ENCODE data around the genes KCNH6 and FTSJ3.

GRCh38 chr17:61237408-61237804 is 162.2 kb upstream of the TBX2 start:
- PRO-cap: no peak

DNA sequence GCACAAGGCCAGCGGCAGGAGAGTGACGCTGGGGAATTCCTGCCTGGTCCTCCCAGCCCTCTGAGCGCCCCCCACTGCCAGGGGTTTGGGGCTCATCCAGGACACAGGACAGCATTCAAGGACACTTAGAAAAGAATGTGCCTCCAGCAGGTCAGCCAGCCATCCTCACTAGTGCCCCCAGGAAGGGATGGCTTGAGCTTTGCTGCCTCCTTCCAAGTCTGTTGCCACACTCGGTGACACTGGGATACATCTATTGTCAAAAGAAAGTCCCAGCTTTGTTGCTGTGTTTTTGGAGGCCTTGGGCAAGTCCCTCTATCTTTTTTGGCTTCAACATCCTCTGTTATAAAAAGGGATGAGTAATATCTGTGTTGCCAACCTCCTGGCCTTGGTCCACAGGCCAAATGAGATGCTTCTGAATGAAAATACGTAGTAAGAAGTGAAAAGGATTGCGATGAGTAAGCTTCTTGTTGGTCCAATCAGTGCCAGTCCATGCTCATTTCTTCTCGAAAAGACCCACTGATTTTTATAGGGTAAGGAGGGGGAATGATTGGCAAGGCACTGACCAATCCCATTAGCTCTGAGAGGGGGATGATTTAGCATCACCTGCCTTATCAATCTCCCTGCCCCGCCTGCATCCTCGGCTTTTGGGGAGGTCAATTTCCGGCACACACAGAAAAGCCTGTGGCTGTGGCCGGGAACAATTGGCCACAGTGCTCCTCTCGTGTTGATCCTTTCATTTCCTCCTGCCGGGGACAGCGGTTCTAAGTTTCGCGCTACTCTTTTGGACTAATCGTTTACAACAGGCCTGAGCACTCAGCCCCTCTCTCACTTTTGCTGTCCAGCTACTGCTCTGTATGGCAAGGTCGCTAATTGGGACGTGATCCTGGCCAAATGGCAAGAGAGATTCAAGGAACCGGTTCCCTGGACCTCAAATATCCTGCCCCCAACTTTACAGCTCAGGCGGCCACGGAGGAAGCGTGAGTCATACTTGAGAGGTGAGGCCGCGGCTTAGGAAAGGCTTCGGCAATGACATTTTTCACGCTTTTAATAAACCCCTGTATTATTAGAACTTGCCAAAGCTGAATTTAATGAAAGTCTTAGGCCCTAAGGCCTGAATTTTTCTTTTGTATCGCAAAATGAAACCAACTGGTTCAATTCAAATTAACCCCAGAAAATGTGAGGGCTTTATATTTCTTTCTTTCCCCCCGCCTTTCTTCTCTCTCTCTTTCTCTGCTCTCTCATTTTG is 43.0 kb downstream of the TBX4 start:
- PRO-cap: no peak

DNA sequence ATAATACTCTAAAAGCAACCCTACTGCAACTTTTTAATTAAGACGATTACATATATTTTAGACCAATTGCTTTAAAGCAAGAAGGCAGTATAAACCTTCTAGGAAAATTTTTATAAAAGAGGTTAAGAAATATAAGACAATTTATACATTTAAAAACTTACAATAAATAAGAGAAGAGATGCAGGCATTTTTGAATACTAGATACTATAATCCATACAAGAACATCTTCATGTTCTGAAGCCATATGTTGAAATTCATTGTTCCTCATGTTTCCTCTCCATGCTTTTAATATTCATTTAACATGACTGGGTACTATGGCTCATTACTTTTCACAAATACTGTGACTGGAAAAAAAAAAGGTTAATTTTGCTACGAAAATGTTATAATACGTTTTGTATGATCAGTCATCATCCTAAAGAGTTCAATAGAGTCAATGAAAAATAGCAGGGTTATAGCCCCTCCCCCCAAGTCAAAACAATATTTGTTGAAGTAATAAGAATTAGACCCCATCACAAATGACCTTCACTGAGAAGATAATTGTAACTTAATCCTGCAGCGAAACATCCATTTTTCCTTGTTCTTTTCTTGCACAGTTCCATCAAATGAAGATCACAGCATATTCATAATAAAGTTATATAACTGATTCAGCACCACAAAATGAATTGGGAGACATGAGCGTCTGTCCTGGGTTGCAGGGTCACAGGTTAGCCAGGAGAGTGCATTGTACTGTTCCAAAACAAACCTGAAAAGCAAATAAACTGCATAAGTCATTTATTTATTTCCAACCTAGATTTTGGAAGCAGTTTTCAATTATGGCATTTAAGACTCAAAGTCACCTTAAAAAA is 18.3 kb upstream of the INTS2 start:
- PRO-cap: no peak

DNA sequence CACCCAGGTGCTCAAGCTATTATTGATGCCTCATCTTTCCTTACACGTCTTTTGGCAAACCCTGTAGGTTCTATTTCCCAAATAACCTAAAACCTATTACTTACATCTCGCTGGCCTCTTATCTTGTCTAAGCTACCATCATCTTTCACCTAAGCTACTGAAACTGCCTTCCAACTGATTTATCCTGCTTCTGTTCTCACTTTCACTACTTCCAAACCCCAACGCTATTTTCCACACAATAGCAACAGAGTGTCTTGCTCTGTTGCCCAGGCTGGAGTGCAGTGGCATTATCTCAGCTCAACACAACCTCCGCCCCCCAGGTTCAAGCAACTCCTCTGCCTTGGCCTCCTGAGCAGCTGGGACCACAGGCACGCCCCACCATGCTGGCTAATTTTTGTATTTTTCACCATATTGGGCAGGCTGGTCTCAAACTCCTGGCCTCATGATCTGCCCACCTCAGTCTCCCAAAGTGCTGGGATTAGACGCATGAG is 52.8 kb upstream of the INTS2 start:
- PRO-cap: no peak

- PRO-cap: no peak
Measured at GRCh38 chr17:62470746-62471228, 7.8 kb upstream of the TLK2 start.

GRCh38 chr17:62559837-62560234 is 67.6 kb upstream of the MRC2 start:
- PRO-cap: no peak

DNA sequence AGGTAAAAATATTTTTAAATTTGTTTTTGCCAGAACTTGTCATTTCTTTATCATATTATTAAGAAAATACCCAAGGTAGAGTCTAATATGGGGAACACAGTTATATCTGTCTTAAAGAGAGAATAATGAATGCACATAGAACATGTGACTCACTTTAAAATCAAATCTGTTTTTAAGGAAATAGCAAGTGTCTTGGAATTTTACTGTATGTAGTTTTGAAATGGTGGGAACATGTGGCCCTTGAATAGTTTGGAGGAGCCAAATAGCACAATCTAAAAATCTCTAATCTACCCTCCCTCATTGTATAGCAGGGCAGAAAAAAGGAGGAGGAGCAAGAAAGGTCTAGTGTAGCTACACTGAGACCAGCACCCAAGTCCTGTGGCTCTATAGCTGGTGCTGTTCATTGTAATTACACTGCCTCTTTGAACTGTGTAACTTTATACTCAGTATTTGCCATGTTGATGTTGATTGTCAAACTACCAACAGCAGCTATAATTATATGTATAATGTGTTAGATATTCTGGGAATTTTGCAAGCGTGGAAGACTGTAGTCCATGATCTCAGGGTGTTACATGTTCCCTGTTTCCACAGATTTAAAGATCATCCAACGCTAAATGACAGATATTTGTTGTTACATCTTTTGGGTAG is 47.8 kb upstream of the MRC2 start:
- PRO-cap: no peak

DNA sequence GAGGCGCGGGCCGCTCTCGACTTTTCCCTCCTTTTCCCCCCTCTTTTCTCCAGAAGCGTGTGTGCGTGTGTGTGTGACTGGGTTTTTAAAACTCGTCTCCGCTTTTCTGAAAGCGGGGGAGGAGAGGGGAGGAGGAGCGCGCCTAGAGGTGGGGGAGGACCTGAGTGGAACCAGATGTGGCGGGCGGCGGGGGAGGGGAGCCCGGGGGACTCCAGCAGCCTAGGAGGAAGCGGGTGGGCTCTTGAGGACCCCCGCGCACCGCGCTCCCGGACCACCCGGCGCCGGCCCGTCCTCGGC is 450 bp downstream of the MRC2 start:
- PRO-cap: no peak

DNA sequence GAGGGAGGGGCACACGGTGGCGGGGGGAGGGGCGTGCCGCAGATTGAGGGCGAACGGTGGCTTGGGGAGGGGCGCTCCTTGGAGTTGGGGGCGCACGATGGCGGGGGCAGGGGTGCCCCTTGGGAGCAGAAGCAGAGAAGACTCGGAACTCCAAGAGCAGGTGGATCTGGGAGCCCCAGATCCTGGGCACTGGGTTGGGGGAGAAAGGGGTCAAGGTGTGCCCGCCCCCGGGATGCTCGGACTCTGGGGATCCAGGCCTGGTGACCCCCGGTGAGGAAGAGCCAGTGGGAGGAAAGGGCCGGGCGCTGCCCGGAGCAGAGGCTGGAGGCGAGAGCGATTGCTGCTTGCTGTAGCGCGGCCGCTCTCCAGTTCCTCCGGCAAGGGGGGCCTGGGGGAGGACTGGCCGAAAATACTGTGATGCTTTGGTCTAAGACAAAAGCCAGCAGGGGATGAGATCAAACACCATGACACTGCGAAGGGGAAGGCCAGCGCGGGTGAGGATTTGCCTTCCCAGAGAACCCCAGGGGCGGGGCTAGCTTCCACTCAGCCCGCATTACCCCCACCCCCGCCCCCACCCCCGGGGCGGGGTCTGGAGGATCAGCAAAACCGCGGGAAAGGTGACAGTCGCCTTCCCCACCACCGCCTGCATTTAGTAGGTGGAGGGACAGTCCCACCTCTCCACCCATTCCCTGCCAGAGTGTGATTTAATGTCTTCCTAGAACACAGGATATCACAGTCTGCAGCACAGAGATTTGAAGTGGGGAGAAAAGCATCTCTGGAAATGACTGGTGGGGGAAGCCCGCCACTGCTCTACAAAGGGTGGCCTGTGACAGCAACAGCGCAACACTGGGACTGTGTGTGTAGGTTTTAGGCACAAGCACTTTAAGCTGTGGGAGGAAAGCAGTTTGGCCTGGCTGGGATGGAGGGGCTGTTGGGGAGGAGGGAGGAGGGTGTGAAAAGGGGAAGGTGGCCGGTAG is 25.6 kb downstream of the MRC2 start:
- PRO-cap: no peak

DNA sequence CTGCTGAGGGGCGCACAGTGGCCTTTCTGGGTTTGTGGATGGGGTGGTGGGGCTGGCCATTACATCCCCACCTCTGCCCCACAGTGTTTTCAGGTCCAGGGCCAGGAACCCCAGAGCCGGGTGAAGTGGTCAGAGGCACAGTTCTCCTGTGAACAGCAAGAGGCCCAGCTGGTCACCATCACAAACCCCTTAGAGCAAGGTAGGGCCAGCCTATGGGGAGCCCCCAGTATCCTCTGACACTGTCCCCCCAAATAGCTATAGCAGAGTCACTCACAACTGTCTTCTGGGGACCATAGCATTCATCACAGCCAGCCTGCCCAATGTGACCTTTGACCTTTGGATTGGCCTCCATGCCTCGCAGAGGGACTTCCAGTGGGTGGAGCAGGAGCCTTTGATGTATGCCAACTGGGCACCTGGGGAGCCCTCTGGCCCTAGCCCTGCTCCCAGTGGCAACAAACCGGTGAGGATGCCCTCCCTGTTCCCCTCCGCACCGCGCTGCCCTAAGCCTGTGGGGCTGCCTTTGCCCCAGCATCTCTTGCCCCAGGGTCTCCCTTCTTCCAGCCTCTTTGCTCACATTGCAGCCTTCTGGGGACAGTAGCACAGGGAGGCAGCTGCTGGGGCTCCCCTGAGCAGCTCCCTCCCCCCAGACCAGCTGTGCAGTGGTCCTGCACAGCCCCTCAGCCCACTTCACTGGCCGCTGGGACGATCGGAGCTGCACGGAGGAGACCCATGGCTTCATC is 60.9 kb downstream of the MRC2 start:
- PRO-cap: no peak

- PRO-cap: no peak
Measured at GRCh38 chr17:63419726-63420458, 26.2 kb downstream of the CYB561 start.

- PRO-cap: unidirectional peak, plus-strand start at chr17:63523358
Measured at GRCh38 chr17:63522893-63523658, at the start of gene KCNH6. TSS of gene KCNH6 (plus strand) at chr17:63523358.

- PRO-cap: no peak
Measured at GRCh38 chr17:63597508-63597850, 3.2 kb upstream of the TACO1 start.

DNA sequence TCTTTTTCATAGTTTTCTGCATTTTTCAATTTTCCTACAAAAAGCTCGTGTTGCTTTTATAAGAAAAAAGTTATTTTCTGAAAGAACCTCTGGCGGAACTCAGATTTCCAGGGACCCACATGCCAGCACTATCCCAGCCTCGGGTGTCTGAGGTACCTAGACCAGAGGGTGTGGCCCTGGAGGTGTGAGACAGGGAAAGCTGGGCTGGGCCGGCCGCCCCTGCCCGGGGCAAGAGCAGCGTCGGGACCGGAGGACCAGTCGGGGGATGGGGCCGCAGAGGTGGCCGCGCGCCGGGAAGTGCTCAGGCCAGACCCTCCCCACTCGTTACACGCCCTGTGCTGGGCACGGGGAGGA is 802 bp upstream of the MAP3K3 start:
- PRO-cap: unidirectional peak, plus-strand start at position 257 of the sequence

DNA sequence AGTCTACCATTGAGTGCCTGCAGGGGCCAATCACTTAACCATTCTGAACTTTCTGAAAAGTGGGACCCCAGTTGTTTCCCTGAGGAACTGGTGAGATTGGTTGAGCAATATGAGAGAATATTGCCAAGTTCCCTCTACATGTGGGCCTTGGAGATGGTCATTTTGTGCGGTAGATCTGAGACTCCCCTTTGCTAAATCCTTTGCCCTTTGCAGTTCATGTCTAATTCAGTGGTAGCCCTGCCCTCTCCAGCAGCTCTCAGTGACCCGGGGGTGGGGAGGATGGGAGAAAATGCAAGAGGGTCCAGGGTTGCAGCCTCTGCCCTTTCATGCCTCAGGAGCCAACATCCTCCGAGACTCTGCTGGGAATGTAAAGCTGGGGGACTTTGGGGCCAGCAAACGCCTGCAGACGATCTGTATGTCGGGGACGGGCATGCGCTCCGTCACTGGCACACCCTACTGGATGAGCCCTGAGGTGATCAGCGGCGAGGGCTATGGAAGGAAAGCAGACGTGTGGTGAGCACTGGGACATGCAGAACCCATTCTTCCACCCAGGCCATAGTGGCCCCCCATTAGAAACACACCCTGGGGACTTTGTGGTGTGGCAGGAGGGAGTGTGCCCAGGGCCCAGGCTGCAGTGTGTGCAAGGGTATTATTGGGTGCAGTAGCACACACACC is 7.9 kb downstream of the LIMD2 start:
- PRO-cap: no peak

DNA sequence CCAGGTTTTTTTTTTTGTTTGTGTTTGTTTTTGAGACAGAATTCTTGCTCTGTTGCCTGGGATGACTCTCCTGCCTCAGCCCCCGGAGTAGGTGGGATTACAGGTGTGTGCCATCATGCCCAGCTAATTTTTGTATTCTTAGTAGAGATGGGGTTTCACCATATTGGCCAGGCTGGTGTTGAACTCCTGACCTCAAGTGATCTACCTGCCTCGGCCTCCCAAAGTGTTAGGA is 6.5 kb upstream of the STRADA start:
- PRO-cap: no peak

DNA sequence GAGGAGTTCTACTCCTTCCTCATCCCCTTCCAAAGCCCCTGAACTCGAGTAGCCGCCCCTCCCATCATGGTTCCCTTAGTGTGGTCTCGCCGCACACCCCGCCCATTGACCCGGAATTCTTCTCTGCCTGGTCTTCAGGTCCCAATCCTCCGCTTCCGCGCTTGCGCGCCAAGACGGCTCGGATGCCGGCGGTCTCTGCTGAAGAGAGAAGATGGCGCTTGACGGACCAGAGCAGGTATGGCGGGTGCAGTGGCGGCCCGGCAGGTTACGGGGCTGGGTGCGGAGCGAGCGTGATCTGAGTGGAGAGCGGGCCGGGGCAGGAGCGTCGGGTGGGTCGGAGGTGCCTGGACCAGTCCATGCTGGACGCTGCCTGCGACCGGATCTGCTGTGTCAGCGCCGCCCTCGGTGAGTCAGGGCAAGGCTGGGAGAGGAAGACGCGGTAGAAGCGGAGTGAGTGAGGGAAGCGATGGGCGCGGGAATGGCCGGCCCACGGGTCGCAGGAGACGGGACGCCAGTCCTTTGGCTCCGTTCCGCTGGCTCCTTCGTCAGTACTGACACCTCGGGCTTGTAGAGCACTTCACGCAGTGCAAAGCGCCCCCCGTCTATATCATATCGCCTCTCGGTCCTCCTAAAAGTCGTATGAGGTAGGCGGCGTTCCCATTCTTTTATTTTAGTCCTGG is at the start of gene FTSJ3:
TSS of gene FTSJ3 (minus strand) at position 384 of the 680 bp plus-strand sequence.
- PRO-cap: bidirectional peak, plus-strand start at position 171 of the sequence, minus-strand start at position 125 of the sequence; bidirectional peak, plus-strand start at position 453 of the sequence, minus-strand start at position 384 of the sequence

DNA sequence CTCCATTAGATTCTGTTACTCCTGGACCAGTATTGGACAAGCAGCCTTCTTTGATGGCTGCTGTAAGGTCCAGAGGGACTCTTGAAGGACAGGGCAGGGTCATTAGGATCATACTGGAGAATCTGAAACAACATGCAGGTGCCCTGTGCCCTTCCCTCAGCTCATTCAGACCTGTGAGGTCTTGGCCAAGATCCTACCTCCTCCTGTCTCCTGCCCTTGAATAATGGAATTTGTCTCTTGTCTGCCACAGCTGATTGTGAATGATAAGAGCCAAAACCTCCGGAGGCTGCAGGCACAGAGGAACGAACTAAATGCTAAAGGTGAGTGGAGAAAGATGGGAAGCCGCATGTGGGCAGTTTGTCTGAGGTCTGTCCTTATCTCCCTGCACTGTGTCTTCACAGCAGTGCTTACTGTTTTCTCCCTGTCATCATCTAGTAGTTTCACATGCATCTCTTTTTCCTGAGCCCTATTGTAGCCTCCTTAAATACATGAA is 1.8 kb upstream of the FTSJ3 start:
- PRO-cap: no peak

DNA sequence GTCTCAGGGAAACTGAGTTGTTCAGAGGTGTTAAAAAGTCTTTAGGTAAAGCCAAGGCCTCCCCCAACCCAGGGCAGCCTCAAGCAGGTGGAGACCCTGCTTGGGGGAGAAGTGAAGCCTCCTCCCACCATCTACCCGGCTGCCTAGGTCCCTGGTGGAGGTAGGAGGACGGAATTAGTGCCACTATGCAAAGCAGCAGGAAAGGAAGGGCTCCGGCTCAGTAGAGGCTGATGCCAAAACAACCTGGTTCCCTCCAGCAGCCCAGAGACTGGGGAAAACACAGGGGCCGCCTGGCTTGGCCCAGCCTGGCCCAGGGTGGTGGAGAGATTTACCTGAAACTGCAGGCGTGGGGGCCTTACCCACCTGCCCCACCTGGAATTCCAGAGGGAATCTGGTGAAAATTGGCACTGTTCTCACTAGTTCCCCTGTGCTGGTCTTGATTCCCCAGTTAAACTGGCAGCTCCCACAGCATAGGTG is 4.7 kb downstream of the CD79B start:
- PRO-cap: no peak

GRCh38 chr17:63962864-63963544 is 9.7 kb downstream of the SCN4A start:
- PRO-cap: no peak

All from type B pancreatic cell (in vitro differentiated cells).